Peripheral blood mononuclear cell (primary cell): Measurements from ENCODE around the genes WDR36 and STARD4.

- PRO-cap, 8 experiments: no peak in any of the 8 experiments
Measured at GRCh38 chr5:103602421-103602858, 39.9 kb upstream of the NUDT12 start.

- PRO-cap, 8 experiments: no peak in any of the 8 experiments
Measured at GRCh38 chr5:104451664-104452627, 889.4 kb upstream of the NUDT12 start.

GRCh38 chr5:106508871-106509271 is 1161.9 kb downstream of the EFNA5 start:
- PRO-cap, 8 experiments: no peak in any of the 8 experiments

DNA sequence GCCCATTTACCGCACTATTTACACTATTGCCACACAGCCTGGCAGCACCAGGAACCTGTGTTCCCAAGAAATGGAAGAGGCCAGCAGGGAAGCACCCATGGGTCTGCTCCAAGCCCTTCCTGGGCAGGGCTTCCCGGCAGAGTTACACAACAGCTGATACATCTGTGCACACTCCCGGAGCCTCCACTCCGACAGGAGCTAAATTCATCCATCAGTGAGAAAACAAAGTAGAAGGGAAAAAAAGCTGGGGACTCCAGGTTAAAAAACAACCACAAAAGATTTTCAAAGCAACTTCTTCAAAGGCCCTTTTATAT is 127.8 kb downstream of the EFNA5 start:
- PRO-cap, 8 experiments: no peak in any of the 8 experiments

DNA sequence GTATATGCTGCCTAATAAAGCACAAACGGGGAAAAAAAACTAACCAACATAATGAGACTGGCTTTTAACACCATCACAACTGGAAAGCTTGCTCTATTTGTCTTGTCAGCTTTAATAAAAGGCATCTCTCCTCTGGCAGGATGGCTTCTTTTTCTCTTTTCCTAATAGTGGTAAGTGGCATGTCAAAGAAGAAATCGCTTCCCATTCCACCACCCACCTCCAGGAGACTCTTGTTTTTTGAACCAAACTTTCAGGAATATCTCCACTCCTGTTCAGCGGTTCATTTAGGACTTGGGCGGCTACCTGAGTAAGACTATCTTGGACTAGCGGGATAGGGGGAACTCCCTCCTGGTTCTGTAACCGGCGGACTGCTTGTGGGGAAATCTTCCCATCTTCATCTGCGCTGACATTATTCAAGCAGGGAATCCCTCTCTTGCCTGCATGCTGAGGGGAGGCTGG is 2.0 kb downstream of the EFNA5 start:
- PRO-cap, 8 experiments: no peak in any of the 8 experiments

DNA sequence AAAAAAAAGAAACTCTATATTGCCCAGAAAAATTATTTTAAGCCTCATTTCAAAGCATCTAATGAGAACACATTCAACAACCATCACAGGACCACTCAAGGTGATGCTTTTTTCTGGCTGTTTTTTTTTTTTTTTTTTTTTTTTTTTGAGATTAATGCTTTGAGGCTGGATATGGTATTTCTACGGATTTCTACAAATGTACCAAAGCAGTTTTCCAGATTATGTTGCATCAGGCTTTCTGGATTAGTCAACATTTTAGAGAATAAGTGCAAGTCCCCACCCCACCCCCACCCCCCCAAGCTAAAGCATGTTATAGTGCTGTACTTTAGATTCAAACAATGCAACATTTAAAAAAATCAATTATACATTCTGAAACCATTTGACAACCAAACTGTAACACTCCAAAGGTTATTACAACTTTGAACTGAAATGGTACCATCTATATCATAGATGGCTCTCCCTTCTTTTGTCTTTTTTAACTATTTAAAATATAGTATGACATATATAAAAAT is 188.6 kb upstream of the EFNA5 start:
- PRO-cap, 8 experiments: no peak in any of the 8 experiments

DNA sequence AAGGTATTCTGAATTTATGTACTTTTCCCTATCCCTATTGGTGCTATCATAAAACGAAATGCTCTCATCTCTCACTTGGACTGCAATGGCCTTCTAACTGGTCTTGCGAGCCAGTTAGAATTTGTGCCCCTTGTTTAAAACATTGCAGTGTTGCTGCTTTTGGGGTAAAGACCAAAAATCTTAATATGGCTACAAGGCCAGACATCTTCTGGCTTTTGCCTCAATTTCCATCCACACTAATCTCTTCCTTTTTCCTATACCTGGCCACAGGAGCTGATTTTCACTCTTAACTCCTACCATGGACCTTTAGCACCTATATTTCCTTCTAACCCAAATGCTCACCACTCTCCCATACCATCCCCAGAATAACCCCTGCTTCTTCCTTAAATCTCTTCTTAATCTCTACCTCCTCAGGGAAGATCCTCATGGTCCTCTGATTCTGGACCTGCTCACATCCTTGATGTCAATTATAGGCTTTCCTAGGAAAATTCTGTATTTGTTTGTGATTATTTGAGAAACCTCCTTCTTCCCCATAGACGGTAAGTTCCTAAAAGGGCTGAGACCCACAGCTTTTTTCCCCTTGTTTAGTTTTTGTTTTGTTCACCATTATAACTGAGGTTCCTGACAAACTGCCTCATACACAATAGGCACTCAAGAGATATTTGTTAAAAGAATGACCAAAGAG is 292.6 kb downstream of the FBXL17 start:
- PRO-cap, 8 experiments: no peak in any of the 8 experiments

GRCh38 chr5:108212889-108213311 is 169.0 kb downstream of the FBXL17 start:
- PRO-cap, 8 experiments: no peak in any of the 8 experiments

DNA sequence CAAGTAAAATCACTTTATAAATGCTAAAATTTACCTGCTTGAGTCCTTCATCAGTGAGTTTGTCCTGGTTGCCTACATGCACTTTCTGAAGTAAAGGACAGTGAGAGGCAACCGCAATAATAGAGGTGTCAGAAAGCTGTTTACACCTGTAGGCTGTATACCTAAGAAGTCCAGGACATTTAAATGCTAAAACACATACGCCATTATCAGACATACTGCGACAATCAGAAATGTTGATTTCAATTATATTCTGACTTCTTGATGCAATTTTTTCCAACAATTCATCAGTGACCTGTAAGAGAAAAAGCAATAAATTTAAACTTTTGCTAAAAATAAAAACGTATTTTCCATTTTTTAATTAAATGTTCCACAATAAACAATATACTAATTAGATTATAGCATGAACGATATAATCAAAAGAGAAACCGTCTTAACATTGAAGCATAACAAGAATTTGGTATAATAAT is 17.2 kb downstream of the FBXL17 start:
- PRO-cap, 8 experiments: no peak in any of the 8 experiments

DNA sequence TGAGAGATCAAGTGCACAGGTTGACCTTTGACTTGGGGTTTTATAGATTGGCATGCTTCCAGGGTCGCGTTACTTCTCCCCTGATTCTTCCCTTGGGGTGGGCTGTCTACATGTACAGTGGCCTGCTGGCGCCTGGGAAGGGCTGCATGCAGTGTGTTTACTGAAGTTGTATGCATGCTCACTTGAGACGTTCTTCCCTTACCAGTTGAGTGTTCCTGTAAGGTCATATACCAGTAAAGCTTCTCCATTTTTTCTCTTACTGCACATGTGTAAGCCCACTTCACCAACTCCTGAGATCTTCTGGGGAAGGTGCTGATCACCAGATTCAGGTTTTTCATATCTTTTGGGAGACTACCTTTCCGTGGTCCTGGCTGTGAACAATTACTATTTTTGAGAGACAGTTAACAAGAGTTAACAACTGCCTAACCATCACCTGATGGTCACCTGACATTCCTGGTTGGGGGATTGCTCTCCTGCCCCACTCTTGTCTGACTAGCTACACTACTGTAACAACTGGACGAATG is 126.9 kb upstream of the FER start:
- PRO-cap, 8 experiments: no peak in any of the 8 experiments

GRCh38 chr5:109318632-109319309 is 91.0 kb downstream of the PJA2 start:
- PRO-cap, 8 experiments: no peak in any of the 8 experiments

- PRO-cap, 8 experiments: no peak in any of the 8 experiments
Measured at GRCh38 chr5:109412998-109414029, 3.5 kb upstream of the PJA2 start.

- PRO-cap, 8 experiments: peak in 1 of 8 experiments; most common plus-strand start chr5:109689059 (in 1)
Measured at GRCh38 chr5:109688675-109689145, 1.0 kb upstream of the MAN2A1 start.

DNA sequence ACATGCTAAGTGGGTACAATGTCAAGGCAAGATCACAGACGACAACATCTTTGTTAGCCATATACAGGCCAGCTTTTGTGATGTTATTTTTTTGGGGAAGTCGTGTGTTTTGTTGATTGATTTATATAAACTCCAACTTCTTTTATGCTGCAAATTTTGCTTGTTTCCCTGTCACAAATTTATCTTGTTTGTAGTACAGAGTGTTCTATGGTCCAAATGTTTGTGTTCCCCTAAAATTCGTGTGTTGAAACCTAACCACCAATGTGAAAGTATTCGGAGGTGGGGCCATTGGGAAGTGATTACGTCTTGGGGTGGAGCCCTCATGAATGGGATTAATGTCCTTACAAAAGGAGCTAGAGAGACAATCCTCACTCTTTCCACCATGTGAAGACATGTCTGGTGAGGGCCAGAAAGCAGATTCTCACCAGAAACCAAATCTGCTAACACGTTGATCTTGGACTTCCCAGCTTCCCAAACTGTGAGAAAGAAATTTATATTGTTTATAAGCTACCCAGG is 262.0 kb downstream of the MAN2A1 start:
- PRO-cap, 8 experiments: no peak in any of the 8 experiments

- PRO-cap, 8 experiments: no peak in any of the 8 experiments
Measured at GRCh38 chr5:109992213-109992573, 302.5 kb downstream of the MAN2A1 start.

DNA sequence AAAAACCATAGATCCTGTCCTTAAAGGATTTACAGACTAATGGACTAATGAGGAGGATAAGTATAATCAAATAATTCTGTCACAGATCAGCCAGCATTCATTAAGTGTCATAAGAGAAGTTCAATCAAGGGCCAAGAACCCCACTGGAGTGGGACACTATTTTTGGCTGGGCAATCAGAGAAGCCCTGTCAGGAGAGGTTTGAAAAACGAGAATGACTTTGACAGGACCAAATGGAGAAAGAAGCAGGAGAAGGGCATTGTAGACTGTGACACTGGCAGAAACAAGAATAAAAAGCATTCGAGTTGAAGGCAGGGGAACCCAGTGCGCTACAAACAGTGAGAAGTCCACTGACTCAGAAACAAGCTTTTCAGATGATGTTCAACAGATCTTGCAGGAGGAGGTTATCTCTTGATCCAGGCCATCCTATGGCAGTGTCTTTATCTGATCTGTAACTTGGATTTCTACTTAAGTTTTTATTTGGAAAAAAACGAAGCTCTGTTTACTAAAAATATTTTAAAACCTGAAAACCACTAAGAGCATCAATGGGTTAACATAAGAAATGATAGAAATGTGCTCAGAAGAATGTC is 154.0 kb upstream of the TSLP start:
- PRO-cap, 8 experiments: no peak in any of the 8 experiments

GRCh38 chr5:110927486-110927880 is 144.0 kb upstream of the TSLP start:
- PRO-cap, 8 experiments: no peak in any of the 8 experiments

- PRO-cap, 8 experiments: peak in 8 of 8 experiments; most common plus-strand start chr5:111092314 (in 6); most common minus-strand start chr5:111092249 (in 2)
Measured at GRCh38 chr5:111091935-111092985, at the start of gene WDR36. Gene WDR36 (plus strand): TSS chr5:111092348.

- PRO-cap, 8 experiments: peak in 3 of 8 experiments; most common minus-strand start chr5:111402899 (in 3)
Measured at GRCh38 chr5:111402615-111403113, 109.7 kb downstream of the STARD4 start.

- PRO-cap, 8 experiments: peak in 8 of 8 experiments; most common plus-strand start chr5:111512203 (in 1); most common minus-strand start chr5:111512459 (in 5)
Measured at GRCh38 chr5:111511470-111512658, at the start of gene STARD4. Gene STARD4 (minus strand): TSS chr5:111512535.